GM23248 (cell line): ENCODE measurements around a stretch of chr16.

DNA sequence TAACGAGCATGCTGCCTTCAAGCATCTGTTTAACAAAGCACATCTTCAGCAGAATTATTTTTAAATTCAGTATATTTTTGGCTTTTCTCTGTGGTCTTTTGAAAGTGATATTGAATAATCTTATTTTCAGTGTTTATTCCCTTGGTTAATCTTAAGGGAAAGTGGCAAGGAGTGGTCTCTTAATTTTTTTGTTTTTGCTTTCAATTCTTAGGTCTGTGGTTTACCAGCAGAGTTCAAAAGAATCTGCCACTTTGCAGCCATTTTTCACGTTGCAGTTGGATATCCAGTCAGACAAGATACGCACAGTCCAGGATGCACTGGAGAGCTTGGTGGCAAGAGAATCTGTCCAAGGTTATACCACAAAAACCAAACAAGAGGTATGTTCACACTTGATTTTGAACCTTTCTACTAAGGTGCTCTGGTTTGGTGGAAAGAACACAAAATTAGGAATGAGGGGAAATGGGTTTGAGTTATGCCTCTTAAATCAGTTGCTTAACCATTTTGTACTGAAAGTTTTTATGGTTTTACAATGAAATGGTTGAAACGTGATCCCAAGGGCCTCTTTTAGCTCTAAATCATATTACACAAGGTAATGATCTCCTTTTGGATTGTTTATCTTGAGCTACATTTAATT is 51.7 kb upstream of the CRISPLD2 start:
- RAMPAGE, long total RNA = no peak

- RAMPAGE, long total RNA = no peak
Observed at GRCh38 chr16:84831901-84833138, 12.5 kb downstream of the CRISPLD2 start.

DNA sequence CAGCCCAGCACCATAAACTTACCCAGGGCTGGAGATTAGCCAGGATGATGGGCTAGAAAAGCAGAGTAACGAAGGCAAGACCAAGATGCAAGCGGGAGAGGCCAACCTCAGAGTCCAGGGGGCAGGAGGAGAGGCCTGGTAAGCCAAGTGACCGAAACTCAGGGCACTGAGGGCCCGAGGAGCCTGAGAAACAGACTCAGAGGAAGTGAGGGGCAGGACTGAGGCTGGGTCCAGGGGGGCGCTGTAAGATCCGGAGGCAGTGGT is 8.4 kb downstream of the ZDHHC7 start:
- RAMPAGE, long total RNA = no peak

DNA sequence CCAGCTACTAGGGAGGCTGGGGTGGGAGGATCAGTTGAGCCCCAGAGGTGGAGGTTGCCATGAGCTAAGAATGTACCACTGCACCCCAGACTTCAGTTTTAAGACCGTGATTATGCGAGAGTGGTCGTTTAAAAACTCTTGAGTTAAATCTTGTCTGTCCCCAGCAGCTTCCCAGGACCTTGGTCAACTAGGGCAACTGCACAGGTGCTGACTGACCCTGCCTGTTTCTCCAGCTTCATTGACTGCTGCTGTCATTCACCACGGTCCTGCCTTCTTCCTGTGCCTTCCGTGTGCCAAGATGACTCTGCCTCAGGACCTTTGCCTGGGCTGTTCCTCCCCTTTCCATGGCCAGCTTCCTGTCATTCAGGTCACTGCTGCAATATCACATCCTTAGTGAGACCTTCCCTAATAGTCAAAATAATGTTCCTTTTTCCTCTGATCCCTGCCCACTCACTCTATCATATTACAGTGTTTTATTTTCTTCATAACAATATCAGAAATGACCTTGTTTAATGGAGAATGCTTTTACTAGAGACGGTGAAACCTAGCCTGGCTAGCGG is 3.9 kb downstream of the KIAA0513 start:
- RAMPAGE, long total RNA = no peak

DNA sequence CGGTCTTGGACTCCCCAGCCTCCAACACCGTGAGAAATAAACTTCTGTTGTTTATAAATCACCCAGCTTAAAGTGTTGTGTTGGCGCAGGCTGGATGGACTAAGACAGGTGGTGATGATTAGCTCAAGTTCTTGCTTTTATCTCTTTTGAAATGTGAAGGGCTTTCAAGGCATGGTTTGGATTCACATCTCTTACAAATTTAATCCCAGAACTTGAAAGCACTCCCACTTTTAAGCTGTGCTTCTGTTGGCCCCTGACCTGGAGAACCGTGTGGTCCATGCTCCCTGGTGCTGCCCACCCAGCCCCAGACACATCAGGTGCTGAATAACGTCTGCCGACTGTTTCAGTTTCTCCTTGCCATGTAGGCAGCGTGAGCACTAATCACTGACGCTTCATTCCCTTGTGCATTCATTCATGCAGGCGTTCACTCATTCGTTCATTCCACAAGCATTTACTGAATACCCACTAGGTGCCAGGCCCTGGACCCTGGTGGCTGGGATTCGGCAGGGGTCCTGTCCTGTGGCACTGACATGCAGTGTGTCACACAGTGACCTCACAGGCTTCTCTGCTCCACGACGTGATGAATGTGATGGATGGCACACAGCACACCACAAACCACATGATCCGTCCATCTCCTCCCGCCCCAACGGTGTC is 8.8 kb downstream of the CIBAR2 start:
- RAMPAGE, long total RNA = no peak

DNA sequence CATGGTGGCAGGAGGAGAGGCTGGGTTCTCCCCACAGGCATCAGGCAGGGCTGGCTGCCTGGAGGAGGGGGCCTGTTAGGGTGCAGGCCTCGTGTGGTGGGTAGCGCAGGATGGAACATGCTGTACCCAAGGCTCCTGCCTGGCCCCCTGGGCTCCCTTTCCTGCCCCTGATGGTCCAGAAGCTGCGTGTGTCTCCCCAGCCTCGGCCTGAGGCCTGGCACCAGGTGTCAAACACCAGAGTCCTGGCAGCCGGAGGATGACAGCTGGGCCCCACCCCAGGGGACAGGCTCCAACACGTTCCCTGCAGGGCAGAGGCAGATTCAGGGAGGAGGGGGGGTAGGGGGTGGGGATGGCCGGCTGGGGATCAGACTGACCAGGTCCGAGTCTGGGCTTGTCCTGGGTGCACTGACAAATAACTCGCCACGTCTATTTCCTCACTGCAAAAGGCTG is 40.3 kb upstream of the CIBAR2 start:
- RAMPAGE, long total RNA = no peak

DNA sequence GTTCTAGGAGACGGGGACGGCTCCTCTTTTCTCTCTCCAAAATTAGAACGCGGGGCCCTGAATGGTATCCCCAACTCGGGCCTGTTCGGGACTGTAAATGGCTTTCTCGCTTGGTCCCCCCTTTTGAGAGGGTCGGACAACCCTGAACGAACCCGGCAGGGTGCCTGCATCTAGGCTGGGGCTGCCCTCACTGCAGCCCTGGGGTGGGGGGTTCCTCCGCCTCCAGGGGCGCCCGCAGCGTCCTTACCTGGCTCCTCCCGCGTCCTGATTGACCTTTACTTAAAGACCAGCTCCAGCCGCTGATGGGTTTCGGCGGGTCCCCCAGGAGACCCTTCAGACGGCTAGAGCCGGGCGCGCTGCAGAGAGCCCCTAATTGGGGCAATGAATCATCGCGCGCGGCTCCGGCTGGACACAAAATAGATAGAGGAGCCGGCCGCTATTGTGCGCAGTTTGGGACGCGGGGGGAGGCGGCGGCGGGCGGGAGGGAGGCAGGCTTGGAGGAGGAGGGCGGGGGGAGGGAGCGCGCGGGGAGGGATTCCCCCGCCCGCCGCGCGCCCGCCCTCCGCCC is 56.4 kb upstream of the CIBAR2 start:
- RAMPAGE, long total RNA = no peak

DNA sequence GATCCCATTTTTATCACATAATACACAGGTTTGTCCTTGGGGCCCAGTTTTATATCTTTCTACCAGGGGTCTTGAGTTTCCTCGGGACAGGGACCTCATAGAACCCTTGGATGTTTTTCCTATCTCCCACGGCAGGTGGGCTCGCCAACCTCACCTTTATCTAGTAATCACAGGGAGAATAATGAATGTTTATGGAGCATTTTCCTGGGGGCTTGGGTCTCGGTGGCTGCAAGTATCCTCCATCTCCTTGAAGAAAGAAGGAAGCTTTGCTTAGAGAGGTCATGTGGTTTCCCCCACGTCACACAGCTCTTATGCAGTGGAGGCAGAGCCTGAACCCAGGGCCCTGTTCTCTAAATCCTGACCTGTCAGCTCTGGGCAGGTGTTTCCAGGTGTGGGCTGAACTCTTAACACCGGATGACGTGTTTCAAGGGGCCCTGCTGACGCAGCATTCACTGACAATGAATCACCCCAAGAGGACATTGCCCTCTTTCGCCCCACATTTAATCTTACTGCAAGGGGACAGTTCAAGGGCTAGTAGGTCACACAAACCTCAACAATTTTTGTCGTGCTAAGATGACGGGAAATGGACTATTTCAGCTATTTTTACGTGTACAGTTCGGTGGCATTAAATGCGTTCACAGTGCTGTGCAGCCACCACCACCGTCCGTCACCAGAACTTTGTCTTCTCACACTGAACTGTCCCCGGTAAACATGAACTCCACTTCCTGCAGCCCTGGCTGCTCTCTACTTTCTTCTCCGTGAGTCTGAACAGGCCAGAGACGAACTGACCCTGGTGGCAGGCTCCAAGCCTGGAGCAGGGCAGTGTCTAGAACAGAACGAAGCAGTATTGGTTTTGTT is 88.1 kb upstream of the CIBAR2 start:
- RAMPAGE, long total RNA = no peak

DNA sequence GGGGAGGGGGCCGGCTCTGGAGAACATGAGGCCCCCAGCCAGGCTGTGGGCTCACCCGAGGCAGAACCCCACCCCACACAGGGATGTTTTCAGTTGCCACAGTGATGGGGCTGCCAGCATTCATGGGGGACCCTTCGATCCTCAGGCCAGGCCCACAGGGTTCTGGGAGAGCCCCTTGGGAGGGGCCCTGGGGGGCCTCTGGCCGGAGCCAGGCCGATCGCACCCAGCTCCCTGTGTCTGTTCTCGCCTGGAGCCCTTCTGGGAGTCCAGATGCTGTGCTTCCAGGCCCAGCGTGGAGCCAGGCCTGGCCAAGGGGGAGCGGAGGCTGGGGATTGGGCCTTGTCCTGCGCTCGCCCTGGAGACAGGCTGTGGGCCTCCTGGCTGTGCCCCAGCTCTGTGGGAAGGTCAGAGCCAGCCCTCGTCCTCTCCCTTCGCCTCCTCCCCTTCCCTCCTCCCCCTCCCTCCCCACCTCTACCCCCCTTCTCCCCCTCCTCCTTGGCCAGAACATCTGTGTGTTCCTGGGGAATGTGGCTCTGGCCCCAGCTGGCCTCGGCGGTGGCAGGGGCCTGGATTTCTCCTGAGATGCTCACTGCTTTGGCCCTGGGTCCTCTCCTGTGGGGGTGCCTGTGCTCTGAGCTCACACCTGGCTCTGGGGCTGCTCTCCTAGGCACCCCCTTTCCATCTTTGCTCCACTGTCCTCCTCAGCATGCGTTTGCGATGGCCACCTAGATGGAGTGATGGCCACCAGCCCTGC is 90.4 kb upstream of the CIBAR2 start:
- RAMPAGE, long total RNA = no peak

DNA sequence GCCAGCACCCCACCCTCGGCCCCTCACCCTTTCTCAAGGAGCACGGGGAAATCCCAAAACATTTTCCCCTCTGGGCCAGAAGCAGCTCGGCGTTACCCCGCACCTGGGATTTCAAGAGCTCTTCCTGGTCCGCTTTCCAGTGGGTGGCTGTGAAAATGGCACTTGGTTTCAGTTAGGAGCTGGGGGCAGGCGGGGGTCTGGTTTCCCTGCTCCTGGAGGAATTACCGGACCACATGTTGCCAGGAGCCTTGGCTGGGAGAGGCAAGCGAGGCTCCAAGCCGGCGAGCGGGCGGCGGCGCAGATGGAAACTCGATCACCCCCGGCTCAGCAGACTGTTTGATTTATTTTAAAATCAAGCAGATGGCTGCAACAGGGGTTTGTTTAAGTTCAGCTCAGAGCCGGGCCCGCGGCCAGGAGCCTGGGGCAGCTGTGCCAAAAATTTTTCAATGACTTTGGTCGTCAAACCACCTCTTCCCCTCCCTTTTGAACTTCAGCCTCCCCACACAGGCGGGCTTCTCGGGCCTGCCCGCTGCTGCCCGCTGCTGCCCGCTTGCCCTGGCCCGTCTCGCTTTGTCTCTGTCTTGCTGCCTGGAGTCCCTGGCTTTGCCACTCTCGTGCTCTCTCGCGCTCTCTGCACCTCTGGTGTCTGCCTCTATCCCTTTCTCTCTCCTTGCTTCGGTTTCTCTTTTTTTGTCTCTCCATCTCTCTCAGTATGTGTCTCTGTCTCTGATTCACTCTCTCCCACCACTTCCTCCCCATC is 108.0 kb upstream of the CIBAR2 start:
- RAMPAGE, long total RNA = no peak

DNA sequence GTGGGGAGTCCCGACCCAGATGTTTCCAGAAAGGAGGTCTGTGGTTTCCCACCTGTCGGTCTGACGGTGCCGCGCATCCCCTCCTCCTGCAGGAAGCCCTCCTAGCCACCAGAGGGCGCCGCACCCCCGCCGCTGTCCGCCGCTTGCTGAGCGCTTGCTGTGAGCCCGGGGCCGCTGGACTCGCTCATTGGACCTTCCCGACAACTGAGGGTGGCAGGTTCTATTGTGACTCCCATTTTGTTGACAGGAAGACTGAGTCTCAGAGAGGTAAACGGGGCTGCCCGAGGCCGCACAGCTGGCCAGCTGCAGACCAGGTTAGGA is 191.0 kb upstream of the CIBAR2 start:
- RAMPAGE, long total RNA = no peak

- RAMPAGE, long total RNA = no peak
Observed at GRCh38 chr16:85309584-85309809, 197.2 kb upstream of the CIBAR2 start.

DNA sequence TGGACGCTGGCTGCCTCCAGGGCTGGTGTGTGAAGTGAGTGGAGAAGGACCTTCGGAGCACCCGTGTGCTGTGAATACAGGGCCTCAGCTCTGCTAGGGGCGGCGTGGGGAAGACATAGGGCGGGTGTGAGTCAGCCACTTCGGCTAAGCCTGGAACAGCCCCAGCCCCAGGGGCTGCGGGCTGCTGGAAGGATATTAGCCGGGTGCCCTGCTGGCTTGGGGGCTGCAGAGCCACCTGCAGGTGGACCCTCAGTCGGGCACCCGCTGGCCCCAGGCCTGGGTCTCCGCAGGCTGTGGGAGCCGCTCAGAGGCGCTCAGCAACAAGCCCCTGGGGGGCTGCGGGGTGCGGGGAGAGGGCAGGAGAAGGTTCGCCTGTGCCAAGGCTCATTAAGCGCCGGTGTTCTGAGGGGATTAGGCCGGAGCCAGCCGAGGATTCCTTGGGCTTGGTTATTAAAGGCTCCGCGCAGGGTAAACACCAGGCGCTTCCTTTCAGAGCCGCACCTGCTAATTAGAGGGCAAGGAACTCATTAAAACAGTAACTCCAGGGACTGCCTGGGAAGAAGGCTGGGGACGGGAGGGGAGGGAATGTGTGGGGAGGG is 217.1 kb upstream of the CIBAR2 start:
- RAMPAGE, long total RNA = no peak

DNA sequence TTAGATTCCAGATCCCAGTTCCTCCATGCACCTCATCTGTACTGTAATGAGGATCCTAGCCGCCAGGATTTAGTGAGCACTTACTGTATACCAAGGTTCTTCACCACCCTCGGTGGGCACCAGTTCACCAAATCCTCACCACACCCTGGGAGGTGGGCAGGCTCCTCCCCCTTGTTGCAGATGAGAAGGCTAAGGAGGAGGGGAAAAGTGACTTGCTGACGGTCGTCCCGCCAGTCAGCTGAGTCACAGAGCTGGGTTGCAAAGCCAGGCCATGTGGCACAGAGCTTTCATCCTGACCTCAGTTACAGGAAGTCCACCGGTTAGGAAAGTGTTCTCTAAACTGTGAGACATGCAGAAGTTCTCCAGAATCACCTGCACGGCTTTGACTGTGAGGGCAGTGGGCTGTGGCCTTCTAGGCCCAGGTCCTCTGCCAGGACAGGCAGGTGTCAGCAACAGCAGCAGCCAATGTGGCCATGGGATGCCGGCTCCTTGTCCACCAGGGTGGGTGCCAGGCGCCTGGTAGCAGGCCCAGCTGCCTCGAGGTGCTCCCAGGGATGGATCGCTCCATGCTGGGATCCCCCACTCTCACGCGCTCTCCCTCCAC is 240.3 kb upstream of the GSE1 start:
- RAMPAGE, long total RNA = no peak

DNA sequence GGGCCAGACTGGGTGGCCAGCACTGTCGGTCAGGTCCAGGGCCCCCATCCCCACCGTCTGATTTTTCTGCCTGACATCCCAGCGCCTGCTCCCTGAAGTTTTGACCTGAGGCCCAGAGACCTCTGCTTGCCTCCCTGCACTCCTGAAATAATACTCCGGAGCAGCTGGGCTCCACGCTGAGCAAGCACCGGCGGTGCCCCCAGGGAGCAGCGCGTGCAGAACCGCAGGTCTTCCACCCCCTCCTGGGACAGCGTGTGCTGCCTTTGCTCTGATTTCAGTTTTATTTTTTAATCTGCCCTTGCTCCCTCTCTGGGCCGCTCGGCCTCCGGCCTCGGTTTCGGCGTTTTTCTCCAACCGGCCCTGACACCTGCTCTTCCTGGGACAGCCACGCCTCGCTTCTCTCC is 132.4 kb upstream of the GSE1 start:
- RAMPAGE, long total RNA = no peak

DNA sequence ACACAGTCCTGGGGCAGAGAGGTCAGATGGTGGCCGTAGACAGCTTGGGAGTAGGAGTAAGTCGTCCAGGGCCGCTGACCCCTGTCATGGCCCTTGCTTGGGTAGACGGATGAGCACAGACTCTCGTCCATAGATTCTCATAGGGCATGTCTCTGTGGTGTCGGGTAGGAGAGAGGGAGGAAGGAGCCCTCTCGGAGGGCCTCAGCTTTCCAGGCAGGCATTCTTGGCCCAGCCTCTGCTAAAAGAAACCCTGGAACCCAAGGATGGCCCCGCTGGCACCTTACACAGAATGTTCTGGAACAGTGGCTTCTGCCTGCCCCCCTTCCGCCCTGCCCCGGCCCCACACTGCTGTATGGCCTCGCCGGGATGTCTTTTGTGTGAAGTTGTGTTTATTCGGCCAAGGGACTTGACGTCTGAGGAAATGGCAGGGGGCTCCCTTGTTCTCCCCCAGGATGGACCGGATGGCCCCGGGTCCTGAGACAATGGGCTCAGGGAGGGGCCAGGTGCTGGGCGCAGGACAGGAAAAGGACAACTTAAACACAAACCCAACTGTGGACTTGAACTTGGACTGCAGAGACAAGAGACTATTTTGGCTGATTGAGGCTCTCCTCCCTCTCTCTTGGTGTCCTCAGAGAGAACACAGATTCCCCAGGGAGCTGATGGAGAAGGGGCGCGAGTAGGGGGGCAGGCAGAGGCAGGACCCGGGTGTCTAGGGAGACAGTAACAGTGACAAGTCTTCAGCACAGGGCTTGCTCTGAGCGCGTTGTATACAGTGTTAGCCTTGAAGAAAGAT is 81.6 kb upstream of the GSE1 start:
- RAMPAGE, long total RNA = no peak

DNA sequence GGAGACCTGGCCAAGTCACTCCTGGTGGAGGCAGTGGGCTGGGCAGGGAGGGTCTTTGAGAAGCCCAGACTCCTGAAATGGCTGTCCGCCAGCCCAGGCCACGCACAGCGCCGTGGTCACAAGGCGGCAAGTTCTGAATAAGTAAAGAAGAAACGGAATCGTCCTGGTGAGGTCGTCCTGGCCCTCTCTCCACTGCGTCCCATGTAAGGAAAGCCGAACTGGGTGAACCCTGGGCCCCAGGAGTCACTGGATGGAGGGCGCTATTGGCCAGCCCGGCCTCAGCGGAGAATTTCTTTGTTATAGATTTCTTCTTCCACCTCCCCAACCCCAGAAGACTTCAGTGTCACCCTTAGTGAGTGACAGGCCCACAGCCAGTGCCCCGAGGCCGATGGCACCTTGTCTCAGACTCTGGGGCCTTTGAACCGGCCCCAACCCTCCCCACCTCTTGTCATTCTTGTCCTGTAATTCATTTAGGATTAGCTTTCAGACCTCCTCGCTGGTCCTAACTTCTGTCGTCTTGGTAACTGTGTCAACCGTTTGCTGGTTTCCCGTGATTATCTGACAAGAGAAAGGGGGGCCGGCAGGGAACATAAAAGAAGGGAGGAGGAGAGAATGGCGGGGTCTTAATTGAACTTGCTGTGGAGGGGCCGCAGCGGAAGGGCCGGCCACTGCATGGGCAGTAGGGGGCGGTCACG is 46.7 kb upstream of the GSE1 start:
- RAMPAGE, long total RNA = no peak

DNA sequence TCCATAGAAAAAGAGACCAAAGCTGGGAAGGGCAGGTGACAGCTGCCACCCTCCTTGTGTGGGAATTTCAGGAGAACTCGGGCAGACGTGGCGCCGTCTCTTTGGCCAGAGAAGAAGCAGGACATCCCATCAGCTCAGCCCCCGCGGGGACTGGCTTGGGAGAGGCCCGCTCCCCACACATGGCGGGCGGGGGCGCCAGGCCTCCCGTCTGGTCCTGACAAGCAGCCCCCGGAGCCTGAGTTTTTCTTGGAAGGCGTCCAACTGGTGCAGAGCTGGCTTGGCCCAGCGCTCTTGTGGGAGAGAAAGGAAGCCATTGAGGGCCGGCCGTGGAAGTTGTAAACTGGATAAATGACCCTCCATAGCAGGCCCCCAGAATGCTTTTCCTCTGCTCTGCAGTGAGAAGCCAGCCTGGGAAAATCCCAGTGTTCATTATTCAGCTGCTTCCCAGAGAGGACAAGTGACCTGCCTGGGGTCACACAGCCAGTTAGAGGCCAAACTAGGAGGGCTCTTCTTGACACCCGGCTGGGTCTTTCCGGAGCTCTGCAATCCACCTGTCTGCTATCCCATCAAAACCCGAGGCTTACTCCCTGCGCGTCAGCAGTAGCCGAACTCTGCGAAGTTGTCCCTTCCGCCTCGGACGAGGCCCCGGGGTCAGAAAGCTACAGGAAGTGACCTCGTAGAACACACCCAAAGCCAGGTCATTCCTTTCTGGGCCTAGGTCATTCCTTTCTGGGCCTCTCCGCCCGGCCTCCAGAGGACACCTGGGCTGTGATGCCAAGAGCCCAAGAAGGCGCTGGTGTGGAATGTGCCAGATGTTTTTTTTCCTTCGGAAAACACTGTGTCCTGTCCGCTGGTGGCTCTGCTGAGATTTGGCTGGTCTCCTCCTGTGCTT is 39.0 kb upstream of the GSE1 start:
- RAMPAGE, long total RNA = no peak

DNA sequence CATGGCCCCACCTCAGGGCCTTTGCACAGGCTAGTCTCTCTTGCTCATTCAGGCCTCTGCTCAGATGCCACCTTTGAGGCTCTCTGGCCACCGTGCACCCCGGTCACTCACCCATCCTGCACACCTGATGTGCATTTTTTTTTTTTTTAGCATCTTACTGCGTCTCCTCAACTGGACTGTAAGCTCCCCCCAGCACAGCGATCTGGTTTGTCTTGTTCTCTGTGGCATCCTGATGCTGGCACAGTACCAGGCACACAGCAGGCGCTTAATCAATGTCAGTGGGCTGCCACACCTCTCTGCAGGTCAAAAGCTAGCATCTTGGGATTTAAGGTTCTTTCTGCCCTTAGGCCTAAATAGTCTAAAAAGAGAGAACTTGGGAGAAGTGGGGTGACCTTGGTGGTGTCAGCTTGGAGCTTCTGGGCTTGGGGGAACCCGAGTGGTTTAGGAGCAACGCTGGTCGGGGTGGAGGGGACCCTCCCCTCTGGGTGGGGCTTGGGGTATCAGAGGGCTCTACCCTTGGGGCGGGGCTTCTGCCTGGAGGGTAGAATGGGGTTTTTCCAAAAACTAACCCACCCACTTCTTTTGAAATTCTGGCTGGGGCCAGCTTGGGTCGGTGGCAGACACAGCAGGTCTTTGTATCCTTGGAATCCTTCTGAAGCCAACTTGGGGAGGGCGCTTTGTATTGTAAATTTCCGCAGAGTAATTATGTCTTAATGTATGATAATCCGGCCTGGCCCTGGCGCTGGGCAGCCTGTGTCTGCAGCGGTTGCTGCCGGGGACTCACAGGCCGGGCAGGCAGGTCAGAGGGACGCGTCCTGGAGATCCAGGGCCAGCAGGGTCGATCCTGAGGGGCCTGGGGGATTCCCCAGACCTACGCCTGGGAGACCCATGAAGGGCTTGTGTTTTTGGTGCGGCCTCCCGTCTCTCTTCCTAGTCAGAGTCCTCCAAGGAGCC is 34.1 kb upstream of the GSE1 start:
- RAMPAGE, long total RNA = no peak

DNA sequence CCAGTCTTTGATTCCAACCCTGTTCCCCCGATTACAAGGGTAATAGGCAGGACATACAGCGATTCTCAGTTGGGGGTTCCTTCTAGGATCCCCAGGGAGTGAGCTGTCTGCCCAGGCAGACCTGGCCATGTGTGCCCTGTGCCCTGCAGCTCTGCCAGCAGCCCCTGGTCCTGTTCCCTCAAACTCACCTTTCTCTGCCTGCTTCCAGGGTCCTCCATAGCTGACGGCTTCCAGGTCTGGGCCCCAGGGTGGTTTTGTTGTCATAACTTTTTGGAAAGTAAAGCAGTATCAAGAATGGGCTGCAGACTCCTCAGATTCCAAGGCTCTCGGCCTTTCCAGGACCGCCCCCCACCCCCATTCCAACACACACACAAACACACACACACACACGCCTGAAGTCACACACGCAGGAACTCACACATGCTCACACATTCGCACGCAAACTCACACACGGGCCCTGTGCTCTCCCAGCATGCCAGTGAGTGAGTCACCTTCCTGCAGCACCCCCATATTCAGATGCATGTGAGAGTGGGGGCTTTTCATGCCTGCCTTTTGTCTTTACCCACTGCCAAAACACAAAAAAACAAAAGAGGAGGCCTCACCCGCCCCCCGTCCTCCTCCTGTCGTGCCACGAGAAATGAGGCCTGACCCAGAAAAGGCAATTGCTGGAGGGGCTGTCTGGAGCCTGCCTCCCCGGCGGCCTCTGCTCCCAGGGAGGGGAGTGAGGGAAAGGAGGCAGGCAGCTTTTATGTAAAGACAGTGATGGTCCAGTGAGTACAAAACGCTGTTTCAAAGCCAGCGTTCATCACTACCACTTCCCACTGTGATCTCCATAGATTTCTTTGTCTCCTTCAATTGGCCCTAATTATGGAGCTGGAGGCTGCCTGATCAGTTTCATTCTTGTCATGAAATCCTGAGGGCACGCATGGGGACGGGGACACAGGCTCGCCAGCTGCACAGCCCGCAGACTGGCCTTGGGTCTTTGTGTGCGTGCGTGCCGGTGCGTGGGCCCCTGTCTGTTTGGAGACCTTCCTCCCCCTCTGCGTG is 29.6 kb upstream of the GSE1 start:
- RAMPAGE, long total RNA = no peak